Measurements from ENCODE around the gene TRAIP.

DNA sequence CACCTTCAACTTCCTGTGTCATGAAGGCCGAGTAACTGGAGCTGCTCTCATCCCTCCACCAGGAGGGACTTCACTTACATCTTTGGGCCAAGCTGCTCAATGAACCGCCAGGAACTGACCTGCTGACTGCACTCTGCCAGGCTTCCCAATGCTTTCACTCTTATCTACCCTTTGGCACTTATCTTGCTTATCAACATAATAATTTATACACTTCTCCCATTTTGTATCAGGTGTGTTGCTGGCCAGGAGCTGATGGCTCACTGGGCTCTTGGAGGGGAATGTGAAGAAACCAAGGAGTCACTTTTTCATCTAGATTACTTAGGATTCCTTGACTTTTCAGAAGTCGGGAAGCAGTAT is 1.1 kb downstream of the NDUFAF3 start:
- PRO-cap, 7 experiments: no peak in any of the 7 experiments

DNA sequence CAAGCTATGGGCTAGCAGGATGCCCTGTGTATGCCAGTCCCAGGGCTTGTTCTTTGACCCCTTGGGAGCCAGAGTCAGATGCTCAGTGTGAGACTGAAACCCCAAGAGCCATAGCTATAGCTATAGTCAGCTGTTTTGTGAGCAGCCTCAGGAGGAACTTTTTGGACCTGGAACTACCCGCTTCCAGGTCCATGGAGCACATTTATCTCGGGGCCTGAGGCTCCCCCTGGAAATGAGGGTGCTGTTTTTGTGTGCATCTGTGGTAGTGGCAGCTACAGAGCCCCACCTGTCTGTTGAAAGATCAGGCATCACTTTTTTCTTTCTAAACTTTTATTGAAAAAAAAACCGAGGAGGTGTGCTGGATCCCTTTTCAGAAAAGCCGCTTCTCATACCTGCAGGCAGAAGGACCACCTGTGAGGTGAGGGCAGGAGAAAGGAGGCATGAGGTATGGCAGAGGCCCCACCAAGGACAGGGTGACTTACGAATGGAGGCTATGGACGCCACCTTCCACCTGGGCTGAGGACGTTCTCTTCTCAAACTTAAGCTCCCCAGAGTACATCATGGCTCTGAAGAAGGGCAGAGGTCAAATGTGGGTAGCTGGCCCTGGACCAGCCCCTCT is 2.2 kb downstream of the NDUFAF3 start:
- PRO-cap, 7 experiments: no peak in any of the 7 experiments

- PRO-cap, 7 experiments: no peak in any of the 7 experiments
Measured at GRCh38 chr3:49024632-49025237, 2.8 kb downstream of the NDUFAF3 start.

- PRO-cap, 7 experiments: no peak in any of the 7 experiments
Measured at GRCh38 chr3:49076020-49076559, 17.8 kb downstream of the QRICH1 start.

GRCh38 chr3:49162216-49163067 is 3.7 kb downstream of the CCDC71 start:
- PRO-cap, 7 experiments: no peak in any of the 7 experiments

- PRO-cap, 7 experiments: no peak in any of the 7 experiments
Measured at GRCh38 chr3:49352244-49352884, 5.8 kb downstream of the GPX1 start.

DNA sequence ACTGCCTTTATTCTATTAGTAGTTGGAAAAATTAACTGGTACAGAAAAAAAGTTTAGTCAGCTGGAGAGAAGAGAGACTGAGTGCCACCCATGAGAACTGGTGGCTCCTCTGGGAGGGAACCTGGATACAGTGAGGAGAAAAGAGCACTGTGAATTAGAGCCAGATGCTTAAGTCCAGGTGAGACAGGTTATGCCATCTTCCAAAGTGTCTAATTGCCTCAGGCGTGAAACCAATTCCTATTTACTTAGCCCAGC is 927 bp upstream of the GPX1 start:
- PRO-cap, 7 experiments: no peak in any of the 7 experiments

DNA sequence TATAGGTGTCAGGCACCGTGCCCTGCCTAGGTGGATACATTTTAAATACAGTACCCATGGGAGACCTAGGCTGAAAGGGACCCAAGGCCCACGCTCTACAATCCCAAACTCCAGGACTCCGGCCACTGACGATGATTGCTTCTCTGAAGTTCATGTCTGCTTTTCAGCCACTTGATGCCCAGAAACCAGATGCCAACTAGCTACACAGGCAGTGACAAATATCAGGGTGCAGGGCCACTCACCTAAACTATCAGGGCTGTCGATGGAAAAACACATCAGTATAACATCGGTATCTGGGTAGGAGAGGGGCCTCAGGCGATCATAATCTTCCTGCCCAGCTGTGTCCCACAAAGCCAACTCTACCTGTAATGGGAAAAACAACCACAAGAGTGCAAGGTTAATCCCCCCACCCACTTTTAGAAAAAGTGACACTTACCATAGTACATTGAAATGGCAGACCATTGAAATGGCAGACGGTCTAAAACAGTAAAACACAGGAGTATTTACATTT is 10.1 kb upstream of the GPX1 start:
- PRO-cap, 7 experiments: no peak in any of the 7 experiments

GRCh38 chr3:49397351-49398000 is 14.3 kb downstream of the RHOA start:
- PRO-cap, 7 experiments: no peak in any of the 7 experiments

DNA sequence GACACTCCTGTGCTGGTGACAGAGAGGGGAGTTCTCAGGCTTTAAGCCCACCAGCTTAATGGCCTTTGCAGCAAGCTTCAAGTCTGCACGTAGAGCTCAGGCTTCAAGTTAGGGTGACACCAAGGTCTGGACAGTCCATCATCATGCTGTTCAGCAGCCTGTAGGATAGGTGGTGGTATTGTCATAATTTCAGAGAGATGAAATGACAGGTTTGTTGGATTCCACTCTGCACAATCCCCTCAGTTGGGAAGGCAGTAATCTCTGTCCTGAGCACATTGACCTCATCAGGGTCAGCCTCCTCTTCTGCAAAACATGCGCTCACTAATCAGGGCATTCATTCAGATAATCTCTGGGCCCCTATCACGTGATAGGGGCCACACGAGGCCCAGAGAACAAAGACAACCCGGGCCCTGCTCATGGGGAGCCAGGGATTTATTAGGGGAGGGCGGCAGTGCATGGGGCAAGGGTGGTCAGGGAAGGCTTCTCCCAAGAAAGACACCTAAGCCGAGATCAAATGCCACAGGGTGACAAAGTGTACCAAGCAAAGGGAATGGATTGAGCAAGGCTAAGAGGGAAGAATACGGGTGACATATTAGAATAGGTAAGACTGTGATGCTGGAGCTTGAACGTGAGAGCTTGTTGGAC is 1.1 kb downstream of the TCTA start:
- PRO-cap, 7 experiments: no peak in any of the 7 experiments

DNA sequence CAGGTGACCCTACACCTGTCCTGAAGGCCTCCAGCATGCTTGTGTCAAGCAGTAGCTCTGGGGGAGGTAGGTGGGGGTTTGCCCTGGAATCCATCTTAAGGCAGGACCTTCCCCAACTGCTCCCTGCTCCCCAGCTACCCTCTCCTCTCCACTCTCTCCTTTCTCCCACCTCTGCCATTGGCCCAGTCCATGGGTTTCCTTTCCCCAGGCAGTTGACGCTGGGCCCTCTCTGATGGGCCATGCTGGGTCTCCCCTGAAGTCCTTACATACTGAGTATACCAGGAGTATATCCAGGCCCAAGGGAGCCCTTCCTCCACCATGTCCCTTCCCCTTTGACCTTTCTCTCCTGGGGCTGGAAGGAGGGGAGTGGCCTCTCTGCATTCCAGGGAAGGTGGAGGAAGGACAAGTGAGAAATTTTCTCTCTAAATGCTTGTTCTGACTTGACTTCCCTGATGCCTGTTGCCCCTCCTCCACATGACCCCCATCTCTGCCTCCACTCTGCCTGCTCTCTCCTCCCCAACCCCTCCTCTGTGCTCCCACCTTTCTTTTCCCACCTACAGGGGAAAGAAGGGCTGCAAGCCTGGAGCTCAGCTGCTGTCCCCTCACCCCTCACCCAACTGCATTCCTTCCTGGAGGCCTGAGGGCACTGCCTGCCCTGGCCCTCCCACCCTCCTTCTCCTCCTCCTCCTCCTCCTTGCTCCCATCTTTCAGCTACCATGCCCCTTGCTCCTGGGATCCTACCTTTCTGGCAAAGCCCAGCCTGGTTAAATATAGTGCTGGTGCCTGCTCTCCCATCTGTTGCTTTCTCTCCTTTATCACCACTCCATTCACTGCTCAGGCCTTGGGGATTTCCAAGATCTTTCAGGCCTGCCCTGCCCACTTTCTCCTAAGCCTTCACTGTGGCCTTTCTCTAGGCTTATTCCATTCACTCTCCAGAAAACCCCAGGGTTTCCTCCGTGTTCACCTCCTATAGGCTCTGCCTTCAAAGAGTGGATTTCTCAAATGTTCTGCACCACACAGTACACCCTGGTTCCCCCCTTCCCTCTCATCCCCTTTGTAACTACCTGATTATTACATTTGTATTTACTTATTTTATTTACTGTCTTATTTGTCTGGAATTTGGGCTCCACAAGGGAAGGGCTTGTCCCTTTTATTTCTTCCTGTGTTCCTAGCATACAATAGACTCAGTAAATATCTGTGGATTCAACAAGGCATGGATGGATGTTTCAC is 8.5 kb upstream of the DAG1 start:
- PRO-cap, 7 experiments: no peak in any of the 7 experiments

DNA sequence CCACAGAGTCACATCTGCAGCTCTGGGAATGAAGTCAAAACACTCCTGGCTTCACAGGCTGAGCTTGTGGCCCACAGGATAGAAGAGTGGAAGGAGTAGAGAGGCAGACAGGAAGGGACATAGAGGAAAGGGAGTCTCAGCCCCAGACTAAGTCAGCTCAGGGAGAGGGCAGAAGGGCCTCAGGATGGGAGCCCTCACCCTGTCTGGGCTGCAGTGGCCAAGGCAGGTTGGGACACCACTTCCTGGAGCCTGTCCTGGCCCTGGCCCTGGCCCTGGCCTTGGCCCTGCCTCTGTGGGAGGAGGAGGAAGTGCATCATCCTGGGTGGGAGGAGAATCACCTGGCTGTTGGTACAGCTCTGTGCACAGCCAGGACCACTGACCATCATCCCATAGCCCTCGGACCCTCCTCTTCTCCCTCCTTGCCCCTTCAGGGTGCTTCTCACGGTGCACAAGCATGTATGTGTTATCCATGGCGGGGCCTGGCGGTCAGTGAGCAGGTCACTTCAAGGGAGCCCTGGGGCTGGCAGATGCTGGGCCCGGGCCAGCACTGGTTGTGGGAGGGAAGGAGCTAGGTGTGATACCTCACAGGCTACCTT is 8.3 kb upstream of the APEH start:
- PRO-cap, 7 experiments: no peak in any of the 7 experiments

DNA sequence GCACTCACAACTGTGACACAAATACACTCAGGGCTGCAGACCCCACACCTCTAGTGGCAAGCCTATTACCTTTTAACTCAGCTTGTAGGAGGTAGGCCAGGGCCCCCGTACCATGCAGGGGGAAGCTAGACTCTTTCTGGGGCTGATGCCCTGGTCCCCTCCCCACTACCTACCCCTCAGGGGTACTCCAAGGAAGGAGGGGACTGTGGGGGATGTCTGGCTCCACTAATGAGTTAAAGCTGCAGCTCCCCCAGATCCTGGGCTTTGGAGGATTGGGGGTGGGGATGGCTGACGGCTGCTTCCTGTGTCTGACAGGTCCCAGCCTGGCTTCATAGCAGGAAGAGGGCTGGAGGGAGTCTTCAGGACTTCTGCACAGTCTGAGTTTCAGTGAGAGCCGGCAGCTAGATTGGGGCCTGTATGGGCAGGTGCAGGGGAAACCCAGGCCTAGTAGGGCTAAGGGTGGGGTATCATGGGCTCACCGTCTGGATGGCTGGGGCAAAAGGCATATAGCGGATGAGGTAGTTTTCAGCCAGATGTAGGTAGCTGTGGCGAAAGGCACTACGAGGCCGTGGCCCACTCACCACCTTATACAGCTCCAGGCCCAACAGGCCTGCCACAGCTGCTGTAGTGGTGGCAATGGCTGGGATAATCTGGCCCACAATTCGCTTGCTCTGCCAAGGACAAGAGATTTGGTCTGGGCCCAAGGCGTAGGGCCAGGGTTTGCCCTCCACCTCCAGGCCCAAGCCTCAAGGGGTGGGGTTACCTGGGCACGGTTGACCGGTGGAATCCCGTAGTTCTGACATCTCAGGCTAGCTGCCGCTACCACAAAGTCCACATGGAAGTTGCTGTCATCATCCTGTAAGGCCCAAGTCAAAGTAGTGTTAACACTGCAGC is 4.4 kb downstream of the INKA1 start:
- PRO-cap, 7 experiments: no peak in any of the 7 experiments

DNA sequence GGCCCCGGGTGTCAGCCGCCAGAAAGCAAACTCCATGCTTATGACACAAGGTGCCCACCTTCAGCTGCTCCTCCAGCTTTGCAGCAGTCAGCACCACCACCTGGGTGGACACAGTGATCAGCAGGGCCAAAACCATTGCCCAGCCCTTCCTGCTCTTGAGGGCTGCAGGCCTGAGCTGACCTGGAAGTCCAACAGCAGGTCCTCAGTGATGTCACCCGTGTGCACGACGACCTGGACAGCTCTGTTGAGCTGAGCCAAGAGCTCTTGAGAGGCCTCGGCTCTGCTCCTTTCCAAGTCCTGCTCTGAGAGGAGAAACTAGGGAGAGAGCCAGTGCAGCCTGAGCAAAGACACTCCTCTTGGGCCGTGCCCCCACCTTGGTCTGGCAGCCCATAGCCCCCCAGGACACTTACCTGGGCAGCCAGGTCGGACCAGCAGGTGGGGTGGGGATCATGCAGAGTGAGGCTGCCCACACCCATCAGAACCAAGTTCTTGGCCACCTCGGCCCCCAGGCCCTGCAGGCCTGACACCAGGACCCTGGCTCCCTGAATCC is 609 bp downstream of the UBA7 start:
- PRO-cap, 7 experiments: no peak in any of the 7 experiments

DNA sequence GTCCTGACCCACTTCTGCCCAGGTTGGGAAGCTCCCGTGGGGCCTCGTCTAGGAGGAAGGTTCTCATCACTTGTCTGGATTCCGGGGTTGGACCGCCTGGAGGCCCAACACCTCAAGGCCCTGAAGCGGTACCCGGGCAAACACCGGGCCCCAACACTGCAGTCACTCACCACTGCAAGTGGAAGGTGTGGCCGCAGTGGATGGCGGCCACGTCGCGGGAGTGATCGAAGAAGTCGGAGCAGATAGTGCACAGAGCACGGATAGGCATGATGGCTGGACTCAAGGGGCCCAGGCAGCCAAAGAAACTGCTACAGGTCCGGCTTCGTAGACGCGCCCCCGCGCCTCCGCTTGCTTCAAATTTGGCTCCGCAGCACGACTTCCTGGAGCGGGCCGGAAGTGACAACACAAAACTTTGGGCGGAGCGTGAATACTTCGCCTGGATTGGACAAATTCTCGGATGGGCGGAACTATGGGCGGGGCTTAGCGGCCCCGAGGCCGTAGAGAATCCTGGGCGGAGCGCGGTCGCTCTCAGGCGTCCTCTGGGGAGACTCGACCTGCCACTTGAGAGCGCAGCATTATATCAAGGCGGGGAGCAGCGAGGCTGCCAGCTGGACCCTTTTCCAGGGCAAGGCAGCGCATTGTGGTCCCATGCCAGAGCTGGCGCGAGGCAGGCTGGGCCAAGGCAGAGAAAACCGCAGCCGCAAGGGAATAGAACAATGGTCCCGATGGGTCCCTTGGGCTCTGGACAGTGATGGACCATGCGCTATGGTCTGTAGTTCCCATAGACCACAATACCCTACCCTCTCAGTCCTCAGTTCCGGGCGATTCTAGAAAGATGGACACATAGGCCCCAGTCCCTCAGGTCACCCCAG is at the start of gene TRAIP:
TRAIP (minus strand) TSS at position 379 of the 872 bp plus-strand sequence.
- PRO-cap, 7 experiments: peak in 7 of 7 experiments; most common plus-strand start position 483 of the sequence (in 5); most common minus-strand start position 379 of the sequence (in 7)

GRCh38 chr3:49898942-49899305 is 4.7 kb downstream of the MST1R start:
- PRO-cap, 7 experiments: no peak in any of the 7 experiments

DNA sequence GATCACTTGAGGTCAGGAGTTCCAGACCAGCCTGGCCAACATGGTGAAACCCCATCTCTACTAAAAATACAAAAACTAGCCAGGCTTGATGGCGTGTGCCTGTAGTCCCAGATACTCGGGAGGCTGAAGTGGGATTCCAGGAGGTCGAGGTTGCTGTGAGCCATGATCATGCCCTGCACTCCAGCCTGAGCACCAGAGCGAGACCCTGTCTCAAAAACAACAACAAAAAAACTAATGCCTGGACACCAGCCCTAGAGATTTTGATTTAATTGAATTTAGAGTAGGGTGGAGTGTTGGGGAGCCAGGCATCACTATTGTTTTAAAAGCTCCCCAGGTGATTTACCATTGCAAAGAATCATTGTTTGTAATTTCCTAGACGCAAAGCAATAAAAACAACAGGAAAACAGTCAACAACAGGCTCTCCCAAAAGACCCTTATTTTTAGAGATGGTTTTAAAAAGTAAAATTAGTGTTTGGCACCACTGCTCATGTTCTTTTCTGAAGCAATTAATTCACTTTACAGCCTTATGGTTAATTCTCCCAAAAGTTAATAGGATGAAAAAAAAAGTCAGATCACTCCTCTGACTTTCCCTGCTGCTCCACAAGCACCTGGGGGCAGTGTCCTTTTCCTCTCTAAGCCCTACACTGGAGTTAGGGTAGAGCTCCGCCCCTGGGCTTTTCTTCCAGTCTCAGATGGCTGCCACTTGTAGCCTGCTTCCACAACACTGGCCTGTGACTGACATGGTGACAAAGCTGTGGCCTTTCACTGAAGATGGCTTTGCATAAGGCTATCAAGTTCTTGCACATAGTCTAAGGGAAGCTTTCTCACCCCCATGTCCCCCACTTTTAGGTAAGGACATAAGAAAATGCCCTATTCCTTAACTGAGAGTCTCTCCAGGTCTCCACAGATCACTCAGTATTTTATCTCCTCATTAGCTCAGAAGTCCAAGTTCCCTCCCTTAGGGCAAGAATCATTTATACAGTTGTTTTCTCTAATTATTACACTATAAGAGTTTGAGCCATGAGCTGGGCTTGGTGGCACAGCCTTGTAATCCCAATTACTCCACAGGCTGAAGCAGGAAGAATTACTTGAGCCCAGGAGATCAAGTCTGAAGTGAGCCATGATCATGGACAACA is 1.2 kb upstream of the MON1A start:
- PRO-cap, 7 experiments: no peak in any of the 7 experiments

- PRO-cap, 7 experiments: no peak in any of the 7 experiments
Measured at GRCh38 chr3:50029777-50030245, 58.9 kb upstream of the RBM5 start.

- PRO-cap, 7 experiments: peak in 7 of 7 experiments; most common plus-strand start chr3:50089354 (in 1); most common minus-strand start chr3:50089547 (in 6)
Measured at GRCh38 chr3:50089105-50090102, 685 bp downstream of the RBM5 start.

DNA sequence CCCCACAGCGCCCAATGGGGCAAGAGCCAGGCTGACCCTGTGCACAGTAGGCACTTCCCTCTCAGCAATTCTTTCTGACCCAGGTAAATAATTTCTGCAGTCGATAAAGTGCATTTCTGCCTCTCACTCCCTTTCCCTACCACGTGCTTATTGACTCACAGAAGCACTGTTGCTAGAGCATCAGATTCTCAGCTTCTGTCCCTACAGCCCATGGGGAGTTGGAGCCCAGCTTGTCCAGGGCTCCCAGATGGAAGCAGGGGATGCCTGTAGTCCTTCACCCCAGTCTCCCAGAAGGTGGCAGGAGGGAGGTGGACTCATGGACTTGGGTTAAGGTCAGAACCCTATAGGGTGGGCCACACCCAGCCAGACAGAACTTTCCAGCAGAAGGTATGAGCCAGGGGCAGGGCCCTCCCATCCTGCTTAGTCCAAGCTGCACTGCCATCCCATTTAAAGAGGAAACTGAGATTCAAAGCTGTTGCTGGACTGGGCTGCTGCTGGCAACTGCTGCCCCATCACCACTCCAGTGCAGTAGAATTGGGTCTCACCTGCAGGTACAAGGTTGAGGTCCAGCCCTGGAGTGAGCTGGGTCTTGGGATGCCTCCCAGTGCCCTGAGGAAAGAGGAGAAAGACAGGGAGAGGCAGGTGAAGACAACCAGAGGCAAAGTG is 33.0 kb upstream of the SEMA3F start:
- PRO-cap, 7 experiments: no peak in any of the 7 experiments